ENCODE measurements around a stretch of chr2.

- RRBS: no CpG with 5 or more reads among the region's 6 CpGs
Measured at GRCh38 chr2:234289144-234289409, 207.8 kb downstream of the ARL4C start.

- RRBS: no CpG with 5 or more reads among the region's 3 CpGs
Measured at GRCh38 chr2:234366846-234367464, 129.9 kb downstream of the ARL4C start.

- RRBS: no CpG with 5 or more reads among the region's 15 CpGs
Measured at GRCh38 chr2:234444580-234445488, 52.0 kb downstream of the ARL4C start.

DNA sequence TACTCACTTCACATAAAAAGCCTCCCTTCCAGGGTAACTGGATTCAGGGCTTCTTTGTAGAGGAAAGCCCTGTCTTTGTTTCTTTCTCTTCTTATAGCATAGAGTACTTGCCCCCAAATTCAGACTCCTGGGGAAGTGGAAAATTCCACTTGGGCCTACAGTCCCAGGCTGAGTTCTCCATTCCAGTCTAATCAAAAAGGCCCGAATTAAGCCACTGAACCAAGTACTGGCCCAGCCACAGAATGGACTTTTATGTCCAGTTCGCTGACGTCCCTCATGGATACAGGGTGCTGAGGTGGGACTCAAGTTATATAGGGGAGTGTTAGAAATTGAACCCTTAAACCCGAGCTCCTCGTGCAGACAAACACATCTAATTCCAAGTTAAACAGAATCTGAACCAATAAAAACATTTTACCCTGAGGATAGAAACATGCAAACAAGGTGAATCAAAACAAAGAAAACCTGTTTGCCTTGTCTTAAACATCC, 136.7 kb upstream of the ARL4C start:
- RRBS: no CpG with 5 or more reads among the region's 5 CpGs

GRCh38 chr2:234676174-234676467, 179.2 kb upstream of the ARL4C start:
- RRBS: no CpG with 5 or more reads among the region's 2 CpGs

DNA sequence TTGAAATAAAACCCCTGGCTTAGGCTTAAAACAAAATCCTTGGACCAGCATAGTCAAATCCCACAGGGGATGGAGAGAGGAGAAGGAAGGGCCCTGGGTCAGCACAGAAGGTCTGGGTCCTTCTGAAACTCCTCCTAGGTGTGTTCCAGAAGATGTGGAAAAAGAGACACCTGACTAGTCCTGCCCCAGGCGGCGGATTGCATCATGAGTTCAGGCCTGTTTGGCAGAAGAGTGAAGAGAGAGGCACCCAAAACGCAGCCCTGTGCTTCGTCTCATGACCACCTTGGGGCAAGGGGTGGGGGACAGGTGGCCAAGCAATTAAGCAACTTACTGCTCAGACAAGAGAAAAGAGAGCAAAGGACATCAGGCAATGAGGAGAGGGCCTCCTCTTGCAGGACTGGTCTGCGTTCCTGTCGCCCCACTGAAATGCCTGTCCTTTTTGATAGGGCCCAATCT, 104.7 kb upstream of the SH3BP4 start:
- RRBS: no CpG with 5 or more reads among the region's 6 CpGs

- RRBS: no CpG with 5 or more reads among the region's 7 CpGs
Measured at GRCh38 chr2:234880656-234881184, 71.1 kb upstream of the SH3BP4 start.

DNA sequence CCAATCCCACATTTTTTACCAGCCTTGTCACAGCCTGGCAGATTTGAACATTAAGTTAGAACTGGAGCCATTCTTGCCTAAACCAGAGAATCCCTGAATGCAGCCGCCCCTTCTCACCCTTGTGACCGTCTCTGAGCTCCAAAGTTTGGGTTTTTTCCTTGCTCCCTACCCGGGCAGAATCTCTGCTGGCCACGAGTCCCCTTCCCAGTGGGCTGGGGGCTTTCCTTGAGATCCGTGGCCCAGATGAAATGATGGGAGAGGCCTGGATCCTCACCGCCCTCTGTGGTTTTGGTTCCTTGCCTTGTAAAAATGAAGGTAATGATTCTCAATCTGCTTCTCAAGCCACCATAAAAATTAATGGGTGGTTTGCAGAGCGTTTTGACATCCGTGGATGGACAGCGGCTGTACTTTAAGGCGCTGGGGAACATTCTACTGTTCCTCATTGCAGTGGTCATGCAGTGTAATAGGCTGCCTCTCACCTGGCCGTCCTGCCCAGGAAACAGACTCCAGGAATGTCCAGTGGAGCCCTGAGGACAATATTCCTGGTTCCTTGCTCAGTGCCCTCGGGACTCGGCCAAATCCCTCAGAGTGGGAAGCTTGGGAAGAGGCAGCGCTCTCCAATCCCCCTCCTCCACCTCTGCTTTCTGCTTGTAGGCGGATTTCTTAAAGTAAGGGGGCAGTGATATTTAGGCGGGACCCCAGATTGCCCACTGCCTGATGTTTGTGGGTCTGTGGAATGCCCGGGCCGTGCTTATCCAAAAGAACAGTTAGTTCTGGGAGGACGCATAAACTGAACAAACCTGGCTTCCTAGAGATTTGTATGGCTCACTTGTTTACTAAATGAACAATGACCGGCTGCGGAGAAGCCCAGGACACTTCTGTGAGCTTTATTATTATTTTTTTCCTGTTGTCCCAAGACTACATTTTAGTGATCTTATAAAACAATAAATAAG, 1.7 kb downstream of the SH3BP4 start:
- RRBS: 16% methylated on average over 3 of the region's 21 CpGs

GRCh38 chr2:234974662-234975441, 23.0 kb downstream of the SH3BP4 start:
- RRBS: no CpG with 5 or more reads among the region's 28 CpGs

- RRBS: no CpG with 5 or more reads among the region's 20 CpGs
Measured at GRCh38 chr2:234988859-234989790, 37.3 kb downstream of the SH3BP4 start.

DNA sequence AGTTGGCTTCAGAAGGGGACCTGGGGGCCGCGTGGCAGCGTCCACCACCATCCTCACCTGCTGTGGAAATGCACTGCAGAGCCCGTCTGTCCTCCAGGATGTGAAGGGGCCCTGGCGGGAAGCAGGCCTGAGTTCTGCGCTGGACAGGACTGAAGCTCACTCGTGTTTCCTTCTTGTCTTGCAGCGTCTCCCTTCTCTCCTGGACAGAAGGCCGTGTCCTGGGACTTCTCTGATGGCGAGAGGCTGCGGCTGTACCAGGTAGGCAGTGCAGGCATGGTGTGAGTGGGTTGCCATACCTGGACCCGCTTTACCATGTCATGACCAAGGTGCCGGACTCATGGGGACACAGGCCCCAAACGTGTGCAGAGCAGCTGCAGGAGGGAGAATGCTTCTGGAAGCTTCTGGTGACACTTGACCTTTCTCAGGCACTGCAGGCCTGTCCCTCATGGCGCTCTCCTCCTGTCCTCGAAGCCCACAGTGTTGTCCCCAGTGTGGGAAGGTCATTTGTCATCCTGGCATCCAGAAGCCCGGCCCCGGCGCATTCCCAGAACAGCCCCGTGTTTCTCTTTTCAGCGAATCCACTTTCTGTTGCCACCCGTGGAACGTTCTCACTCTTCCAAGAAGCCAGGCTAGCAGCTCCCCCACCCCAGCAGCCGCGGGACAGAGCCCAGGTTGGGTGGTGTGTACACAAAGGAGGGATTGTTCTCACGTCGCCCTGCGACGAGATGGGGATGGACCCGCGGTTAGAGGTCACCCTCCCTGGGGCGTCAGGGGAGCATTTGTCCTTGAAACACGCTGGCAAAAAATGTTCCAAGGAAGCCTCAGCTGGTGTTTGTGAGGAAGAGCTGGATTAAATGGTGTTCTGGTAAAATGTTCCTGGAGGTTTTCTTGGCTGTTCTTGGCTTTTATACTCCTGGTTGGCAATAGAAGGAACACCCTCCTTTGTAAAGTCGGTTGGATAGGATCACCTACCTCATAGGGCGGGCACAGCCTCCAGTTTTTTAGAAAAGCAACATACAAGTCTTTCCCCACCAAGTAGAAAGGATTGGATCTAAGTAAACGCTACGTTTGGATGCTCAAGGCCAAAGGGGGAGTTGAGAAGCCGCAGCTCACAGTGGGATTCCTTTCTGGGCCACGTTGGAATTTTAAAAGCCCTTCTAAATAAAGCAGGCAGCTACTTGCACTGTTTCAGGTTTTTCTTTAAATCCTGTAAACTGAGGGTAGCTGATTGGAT, 43.7 kb downstream of the SH3BP4 start:
- RRBS: no CpG with 5 or more reads among the region's 39 CpGs

DNA sequence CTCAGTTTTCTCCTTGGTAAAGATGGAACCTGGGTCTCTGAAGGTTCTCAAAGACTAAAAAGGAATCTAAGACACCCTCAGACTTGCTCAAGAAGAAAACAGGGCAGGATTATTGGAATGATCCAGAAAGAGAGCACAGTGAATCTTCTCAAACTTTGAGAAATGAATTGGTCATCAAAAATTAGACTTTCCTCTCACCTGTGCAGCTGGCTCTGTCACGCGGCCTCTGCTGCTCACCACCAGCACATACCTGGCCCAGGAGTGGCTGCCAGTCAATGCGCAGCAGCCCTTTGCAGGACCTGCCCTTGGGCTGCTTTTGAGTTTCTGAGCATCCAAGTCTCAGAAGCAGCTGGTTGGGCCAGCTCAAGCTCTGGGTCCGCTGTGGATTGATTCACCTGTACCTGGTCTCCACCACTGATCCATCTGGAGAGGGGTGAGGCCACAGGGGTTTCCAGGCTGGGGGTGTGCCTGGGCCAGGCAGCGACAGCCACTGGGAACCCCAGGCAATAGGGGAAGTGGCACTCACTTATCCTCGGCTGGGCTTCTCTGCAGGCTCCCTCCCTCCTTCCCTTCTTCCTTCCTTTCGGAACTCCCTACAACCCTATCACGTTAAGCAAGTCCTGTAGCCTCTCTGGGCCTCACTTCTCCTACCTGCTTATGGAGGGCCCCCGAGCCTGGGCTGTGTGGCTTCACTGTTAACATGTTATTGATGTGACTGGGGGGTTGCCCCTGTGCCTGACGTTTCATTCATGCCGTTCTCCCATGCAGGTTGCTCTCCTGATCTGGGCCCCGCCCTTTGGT, 48.0 kb downstream of the SH3BP4 start:
- RRBS: no CpG with 5 or more reads among the region's 12 CpGs

DNA sequence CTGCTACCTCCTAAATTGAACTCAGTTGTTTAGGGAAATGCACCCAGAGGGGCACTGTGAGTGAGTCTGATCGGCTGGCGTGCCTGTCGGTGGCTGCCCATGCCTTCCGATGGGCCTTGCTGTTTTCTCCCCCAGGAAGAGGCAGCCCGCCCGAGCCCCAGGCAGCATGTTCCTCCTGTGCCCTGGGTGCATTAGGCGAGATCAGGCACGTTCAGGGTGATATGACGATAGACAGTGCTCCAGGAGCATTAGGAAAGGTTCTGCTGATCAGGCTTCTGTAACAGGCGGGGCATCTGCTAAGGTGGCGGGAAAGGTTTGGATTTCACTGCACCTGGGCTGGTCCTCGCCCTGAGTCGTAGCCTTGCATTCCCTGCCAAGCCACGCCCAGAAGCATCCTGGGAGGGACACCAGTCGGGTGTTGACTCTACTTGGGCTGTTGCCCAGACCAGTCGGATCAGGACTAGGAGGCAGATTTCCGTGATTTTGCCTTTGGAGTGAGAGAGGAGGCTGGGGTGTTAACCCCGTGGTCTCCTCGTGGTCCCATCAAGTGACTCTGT, 75.0 kb downstream of the SH3BP4 start:
- RRBS: no CpG with 5 or more reads among the region's 19 CpGs

DNA sequence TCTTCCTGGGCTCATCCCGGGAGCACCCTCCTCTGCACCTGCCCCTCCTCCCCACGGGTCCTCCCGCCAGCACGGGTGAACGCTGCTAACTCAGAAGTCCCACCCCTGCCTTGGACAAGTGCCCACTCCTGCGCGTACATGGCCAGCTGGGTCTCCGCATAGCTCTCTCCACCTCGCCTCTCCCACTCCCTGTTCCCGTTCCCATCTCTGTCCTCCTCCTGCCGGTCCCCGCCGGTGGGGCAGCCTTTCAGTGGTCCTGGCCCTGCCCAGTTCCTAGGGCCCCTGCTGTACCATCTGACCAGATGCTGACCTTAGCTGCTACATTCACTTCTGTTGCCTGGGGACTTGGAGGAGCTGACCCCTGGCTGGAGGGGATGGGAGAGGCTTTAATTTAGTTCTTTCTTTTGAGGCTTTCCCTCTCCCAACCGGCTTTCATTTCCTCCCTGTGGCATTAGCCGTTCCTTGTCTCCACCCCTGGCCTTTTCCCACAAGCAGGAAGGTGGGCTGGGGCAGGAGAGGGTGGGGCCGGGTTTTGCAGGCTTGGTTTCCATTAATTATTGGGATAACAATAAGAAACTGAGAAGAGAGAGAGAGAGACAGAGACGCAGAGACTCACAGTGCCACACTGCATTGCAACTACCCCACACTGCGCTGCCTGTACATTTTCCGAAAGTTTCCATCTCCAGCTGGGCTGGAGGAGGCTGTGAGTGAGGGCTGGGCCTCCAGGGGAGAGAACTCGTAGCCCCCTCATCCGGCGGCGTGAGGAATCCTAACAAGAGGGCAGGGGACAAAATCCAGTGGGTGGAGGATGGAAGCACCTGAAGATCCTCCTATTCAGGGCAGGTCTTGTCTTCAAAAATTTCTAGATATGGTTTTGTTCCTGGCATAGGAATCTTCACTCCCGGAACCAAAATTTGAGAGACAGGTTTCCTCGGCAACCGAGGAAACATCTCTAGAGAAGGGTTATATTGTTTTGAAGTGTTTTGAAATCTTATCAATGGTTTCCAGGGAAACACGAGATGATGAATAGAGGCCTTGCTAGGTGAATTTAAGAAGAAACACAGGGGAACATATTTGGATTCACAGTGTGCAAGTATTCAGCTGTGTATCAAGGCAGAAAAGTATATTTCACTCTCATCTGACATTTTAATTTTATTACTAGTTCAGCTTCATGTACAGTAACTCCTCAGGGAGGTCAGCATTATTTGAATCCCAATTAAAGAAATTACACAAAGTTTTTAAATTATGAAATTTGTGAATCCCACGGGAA, 136.5 kb downstream of the SH3BP4 start:
- RRBS: 0% methylated on average over 1 of the region's 28 CpGs

GRCh38 chr2:235263396-235264160, 230.3 kb upstream of the AGAP1 start:
- RRBS: no CpG with 5 or more reads among the region's 23 CpGs

GRCh38 chr2:235666262-235666532, 172.4 kb downstream of the AGAP1 start:
- RRBS: no CpG with 5 or more reads among the region's 2 CpGs

- RRBS: no CpG with 5 or more reads among the region's 9 CpGs
Measured at GRCh38 chr2:235748987-235749585, 255.2 kb downstream of the AGAP1 start.

DNA sequence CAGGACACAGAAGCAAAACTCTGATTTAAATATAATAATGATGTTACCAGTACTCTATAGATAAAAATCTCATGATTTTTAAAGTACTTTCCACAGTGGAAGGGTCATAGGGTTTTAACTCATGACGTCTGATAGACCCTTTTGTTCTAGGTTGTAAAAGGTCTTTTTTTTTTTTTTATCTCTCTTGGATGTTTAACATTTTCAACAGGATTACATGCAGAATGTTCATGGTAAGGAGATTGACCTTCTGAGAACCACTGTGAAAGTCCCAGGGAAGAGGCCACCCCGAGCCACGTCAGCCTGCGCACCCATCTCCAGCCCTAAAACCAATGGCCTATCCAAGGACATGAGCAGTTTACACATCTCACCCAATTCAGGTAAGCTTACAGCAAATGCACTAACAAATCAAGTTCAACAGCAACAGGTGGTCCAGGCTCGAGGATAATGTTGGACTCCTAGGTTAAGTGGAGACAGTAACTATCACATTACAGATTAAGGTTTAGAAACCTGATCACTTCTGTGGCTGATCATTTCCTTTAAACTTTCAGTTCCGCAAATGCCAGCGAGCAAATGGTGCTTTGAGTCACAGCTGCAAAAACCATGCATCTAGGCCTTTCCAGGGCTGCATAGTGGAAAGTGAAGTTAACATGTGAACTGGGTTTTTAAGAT, 259.5 kb downstream of the GBX2 start:
- RRBS: no CpG with 5 or more reads among the region's 7 CpGs

- RRBS: 16% methylated on average over 7 of the region's 57 CpGs
Measured at GRCh38 chr2:236237427-236237887, 26.7 kb downstream of the ASB18 start.

DNA sequence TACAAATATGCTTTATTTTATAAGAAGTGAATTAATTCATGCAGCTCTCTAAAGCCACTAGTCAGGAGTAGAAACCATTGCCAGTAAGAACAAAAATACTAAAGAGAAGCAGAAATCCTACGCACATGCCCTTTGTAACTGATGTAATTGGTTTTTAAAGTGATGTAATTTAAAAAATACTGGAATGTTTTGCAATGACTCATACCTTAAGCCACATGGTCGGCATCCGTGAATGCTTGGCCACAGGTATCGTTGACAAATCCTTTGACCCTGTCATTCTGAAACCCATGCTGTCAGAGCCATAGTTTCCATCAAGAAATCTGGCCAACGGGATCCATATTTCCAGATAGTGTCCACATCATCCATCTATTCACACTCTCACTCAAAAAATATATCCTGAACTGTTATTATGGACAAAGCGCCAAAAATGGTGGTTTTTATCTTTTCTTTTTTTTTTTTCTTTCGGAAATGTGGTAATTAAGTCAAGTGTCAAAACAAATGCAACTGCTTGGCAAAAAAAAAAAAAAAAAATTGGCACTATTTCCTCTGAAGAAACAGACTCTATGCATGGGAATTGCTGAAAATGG, 213.4 kb downstream of the ACKR3 start:
- RRBS: no CpG with 5 or more reads among the region's 7 CpGs